ENCODE measurements around a stretch of chr11.

DNA sequence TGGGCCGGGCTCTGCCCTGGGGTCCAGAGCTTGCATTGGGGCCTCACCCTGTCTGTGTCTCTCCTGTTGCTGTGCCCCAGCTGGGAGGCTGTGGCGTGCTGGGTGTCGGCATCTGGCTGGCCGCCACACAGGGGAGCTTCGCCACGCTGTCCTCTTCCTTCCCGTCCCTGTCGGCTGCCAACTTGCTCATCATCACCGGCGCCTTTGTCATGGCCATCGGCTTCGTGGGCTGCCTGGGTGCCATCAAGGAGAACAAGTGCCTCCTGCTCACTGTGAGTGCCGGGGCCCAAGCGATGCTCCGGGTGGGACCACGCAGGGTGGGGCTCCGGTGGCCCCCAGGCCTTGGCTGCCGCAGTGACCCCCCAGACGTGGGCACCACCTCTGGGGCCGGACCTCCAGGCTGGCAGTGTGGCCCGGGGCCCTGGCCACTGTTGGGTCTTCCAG lies 19.8 kb downstream of the TSPAN4 start:
- RRBS, result 58% methylated on average over 10 of the region's 21 CpGs

GRCh38 chr11:1017244-1018030 lies 19.1 kb downstream of the MUC6 start:
- RRBS, result no CpG with 5 or more reads among the region's 13 CpGs

DNA sequence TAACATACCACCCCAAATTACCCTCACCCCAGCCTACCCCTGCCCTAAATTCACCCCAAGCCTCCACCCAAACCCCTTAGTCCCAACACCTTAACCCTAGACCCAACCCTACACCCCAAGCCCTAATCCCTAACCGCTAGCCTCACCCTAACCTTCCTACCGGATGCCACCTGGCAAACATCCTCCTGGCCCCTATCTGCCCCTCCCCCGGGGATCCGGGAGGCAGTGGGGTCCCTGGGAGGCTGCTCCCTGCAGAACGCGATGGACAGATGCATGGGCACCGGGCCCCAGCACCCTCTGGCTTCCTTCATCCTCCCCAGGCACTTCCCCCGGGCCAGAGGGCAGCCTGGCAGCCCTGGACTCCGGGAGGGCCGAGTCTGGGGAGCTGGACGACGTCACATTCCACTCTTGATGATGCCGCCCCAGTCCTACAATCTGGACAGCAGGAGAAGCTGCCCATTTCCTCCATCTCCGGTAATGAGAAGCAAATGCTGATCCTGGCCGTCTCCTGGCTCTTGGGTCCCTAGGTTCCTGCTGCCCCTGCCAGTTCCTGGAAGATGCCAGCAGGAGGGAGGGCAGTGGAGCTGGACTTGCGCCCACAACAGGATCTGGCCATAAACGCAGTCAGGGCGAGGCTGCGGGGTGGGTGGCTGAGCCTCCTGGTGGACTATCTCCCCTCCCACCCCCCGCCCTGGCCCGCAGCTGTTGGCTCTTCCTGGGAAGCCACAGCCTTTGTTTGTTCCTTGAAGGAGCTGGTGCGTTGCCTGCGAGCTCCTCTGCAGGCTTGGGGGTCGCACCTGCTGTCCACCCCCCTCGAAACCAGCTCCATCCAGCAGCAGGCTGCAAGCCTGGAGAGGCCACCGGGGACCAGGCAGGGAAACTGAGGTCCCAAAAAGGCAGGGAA lies 17.7 kb upstream of the MUC6 start:
- RRBS, result 27% methylated on average over 12 of the region's 26 CpGs

- RRBS, result 0% methylated on average over 1 of the region's 9 CpGs
Measured at GRCh38 chr11:1074403-1074721, 37.8 kb upstream of the MUC6 start.

DNA sequence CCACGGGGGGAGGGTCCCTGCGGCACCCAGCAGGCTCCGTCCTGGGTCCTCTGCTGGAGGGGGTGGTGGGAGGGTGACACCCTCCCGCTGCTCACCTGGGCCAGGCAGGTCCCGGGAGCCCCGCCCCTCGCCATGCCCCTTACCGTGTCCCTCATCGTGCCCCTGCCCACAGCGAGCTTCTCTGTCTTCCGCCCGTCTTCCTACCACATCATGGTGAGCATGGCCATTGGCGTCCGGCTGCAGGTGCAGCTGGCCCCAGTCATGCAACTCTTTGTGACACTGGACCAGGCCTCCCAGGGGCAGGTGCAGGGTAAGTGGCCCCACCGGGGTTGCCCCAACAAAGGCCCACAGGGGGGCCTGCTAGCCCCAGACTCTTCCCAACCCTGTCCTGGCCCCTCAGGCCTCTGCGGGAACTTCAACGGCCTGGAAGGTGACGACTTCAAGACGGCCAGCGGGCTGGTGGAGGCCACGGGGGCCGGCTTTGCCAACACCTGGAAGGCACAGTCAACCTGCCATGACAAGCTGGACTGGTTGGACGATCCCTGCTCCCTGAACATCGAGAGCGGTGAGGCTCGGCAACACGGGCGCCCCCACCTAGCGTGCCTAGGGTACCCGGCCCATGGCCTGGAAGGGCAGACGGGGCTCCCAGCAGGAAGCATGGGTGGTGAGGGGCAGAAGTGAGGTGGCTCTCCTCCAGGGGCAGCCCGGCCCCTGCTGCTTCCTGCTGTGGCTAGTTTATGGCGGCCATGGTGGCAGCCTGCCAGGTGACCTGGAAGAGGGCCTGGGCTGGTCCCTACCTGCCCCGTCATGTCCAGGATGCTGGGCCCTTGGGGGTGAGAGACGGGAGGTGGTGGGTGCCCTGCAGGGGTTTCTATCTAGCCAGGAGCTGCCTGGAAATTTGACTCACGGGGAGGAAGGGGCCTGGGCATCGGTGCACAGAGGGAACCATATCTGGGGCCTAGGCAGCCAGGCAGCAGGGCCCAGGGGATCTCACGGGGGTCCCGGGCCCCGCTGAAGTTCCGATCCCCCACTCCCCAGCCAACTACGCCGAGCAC lies 47.1 kb upstream of the MUC6 start:
- RRBS, result 44% methylated on average over 5 of the region's 43 CpGs

DNA sequence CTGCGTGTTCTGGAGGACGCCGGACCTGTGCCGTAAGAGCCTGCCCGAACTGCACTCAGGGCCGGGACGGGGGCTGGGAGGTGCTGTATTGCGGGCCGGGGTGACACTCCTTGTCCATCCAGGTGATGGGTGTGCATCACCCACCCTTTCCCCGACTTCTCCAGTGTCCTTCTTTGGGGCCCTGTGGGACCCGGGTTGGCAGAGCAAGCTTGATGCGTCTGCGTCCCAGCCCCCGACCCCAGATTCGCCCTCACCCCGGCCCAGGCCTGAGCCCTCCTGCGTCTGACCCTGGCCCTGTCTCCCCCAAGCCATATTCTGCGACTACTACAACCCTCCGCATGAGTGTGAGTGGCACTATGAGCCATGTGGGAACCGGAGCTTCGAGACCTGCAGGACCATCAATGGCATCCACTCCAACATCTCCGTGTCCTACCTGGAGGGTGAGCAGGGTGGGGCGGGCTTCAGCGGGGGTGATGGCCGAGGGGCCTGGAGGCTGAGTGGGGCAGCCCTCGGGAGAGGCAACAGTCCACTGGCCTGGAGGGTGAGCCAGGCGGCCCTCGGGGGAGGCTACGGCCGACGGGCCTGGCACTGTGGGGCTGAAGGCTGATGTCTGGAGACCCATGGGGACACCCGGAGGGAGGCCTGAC lies 53.2 kb upstream of the MUC6 start:
- RRBS, result 92% methylated on average over 9 of the region's 32 CpGs

GRCh38 chr11:1093721-1094445 lies 57.4 kb upstream of the MUC6 start:
- RRBS, result no CpG with 5 or more reads among the region's 12 CpGs

GRCh38 chr11:1203390-1204276 lies 19.2 kb upstream of the MUC5B start:
- RRBS, result 38% methylated on average over 11 of the region's 34 CpGs

GRCh38 chr11:1224596-1225659 lies 2.1 kb downstream of the MUC5B start:
- RRBS, result 56% methylated on average over 2 of the region's 39 CpGs

- RRBS, result 22% methylated on average over 11 of the region's 26 CpGs
Measured at GRCh38 chr11:1231207-1231955, 8.5 kb downstream of the MUC5B start.

- RRBS, result no CpG with 5 or more reads among the region's 31 CpGs
Measured at GRCh38 chr11:1298722-1299599, 10.5 kb downstream of the TOLLIP start.

DNA sequence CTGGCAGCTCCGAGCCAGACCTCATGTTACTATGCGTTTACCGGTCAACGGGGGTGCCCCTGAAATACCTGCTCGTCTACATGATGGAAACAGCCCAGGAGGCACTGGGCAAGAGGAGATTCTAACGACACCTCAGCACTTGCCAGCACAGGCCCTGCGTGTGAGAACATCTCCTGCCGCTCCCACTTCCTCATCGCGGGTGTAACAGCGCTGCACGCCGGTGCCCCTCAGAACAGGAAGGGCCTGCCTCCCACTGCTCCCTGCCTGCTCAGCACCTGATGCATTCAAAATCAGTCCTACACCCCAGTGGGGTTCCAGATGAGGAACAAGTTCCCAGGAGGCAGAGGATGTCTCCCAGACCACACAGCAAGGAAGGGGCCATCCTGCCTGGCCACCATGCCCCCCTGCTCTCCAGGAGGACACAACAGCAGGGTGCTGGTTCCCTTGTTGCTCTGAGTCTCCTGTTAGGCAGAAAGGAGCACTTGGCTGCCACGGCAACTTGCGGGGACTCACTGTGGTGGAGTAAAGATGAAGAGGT lies 2.1 kb downstream of the TOLLIP start:
- RRBS, result no CpG with 5 or more reads among the region's 15 CpGs

GRCh38 chr11:1337218-1337870 lies 27.9 kb upstream of the TOLLIP start:
- RRBS, result 8% methylated on average over 34 of the region's 73 CpGs

- RRBS, result no CpG with 5 or more reads among the region's 24 CpGs
Measured at GRCh38 chr11:1471292-1471827, 15.2 kb downstream of the MOB2 start.

GRCh38 chr11:1513324-1514218 lies 27.0 kb upstream of the MOB2 start:
- RRBS, result no CpG with 5 or more reads among the region's 23 CpGs

GRCh38 chr11:1562064-1562445 lies 10.0 kb downstream of the DUSP8 start:
- RRBS, result no CpG with 5 or more reads among the region's 5 CpGs

DNA sequence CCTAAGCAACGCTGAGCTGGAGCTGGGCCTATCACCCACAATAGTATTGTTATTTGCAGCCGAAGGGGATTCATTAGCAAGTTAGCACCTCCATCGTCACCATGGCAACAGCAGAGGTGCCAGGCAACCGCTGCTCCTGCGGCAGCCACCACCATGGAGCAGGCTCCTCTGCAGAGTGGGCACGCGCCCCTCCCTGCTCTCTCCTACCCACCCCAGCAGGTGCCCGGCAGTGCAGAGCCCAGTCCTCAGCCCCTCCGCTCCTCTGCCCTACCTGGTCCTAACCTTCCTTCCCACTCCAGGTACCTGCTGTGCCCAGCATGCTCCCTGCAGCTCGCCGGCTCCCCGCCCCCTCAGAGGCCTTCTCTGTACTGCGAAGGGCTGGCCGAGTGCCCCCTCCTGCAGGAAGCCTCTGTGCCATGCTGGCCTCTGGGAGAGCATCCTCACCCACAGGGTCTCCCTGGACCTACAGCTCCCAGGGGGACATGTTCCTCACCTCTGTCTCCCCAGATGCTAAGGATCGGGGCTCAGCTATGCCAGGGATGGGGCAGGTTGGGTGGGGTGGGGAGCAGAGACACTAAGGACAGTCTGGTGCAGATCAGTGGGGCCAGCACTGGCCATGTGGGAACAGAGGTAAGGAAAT lies 3.5 kb downstream of the DUSP8 start:
- RRBS, result 39% methylated on average over 2 of the region's 15 CpGs

DNA sequence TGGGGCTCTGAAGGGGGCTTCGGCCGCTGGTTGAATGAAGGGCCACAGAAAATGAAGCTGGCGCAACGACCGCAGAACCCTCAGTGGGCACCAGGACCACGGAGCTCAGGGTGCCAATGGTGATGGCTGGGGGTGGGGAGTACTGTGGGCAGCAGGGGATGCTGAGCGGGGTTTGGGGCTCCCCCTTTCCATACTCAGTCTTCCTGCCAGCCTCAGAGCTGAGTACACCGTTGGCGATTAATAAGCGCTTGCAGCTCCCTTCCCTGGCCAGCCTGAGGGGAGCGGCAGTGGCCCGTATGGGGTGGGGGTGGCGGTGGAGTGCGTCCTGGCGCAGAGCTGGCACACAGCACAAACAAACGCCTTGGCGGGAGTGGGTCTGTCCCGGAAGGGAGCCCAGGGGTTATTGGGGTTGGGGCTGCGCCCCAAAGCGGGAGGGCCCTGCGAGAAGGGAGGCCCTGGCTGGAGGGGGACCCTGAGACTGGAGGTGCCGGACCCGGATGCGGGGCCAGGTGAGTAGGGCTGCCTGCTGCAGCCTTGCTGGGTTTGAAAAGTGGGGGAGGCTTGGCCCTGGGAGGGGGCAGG lies 1.4 kb upstream of the DUSP8 start:
- RRBS, result 10% methylated on average over 3 of the region's 24 CpGs

DNA sequence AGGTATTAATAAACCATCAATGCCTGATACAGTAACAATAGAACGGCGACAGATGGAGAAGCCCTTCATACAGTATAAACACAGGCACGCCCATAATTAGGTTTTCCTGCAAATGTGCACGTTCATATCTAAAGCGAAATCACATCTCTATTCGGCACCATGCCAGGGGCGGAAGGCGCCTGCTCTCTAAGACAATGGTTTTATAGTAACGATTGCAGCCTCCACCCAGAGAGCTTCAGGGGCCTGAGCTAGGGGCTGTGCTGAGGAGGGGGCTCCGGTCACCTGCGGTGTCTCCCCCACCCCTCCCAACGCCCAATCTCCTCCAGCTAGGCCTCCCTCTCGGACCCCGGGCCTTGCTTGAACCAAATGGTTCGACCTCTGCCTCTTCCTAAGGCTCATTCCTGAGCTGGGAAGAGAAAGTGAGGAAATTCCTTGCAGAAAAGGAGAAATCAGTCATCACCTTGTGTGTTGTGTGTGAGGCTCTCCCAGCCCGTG lies 9.6 kb downstream of the KRTAP5-5 start:
- RRBS, result 6% methylated on average over 5 of the region's 16 CpGs

DNA sequence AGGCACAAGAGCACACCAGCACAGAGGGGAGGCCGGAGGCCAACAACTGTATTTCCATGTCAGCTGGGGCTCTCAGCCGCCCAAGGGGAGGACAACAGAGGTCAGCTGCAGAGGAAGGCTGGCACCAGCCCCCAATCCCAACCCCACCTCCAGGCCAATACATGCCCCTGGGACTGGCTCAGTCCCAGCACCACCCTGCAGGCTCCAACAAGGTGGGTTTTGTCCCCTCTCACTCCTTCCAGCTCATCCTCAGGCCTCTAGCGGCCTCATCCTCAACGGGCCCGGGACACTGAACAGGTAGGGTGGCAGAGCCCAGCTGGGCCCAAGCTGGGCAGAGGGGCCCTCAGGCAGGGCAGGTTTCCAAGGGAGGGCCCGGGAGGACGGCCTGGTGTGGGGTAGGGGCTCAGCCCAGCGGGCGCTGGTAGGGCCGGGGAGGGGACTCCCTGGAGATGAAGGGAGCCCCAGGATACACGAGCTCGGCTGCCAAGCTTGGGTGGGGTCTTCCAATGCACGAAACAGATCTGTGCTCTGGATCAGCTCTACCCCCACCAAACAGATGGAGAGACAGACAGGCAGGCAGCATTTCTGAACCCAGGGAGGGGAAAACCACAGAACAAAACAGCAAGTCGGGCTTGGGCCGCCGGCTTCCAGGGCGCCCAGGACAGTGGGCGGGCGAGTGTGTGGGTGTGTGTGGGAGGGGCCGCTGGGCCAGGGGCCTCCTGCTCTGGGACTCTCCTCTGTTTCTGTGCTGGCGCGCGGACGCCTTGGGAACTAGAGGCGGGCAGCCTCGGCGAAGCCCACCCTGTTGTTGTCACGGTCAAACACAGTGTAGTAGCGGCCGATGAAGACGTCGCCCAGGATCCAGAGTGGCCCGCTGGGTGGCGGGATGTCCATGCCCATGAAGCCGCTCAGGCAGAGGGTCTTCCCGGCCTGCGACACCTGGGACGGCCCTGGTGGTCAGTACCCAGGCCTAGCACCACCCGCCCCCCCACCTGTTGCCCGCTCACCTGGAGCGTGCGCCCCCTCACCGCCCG lies 2.7 kb upstream of the IFITM10 start:
- RRBS, result 92% methylated on average over 6 of the region's 44 CpGs